Peyer's patch (tissue), 4 donors: ENCODE measurements around a stretch of chr11.

DNA sequence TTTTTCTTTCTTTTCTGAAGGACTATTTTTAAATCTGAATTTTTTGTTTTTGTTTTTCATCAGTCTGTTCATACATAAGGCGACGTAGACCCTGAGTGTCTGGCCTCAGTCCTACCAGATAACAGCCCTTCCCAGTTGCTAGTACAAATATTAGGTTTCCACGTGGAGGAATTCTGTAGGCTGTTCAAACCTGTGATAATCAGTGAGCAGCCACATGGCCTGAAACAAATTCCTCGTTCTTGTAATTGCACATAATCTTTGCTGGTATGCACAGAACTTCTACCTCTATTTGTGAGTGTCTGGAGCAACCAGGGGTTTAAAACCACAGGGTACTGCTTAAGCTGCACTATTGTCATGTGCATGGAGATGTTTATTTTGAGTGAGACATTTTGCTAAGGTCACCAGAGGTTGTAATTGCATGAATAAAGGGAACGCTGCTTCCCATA is 60.7 kb downstream of the CYB5R2 start:
- PRO-cap = no peak
- RAMPAGE, long total RNA, 4 experiments = no peak in any of the 4 experiments

- PRO-cap = no peak
- RAMPAGE, long total RNA, 4 experiments = no peak in any of the 4 experiments
These were observed 30.1 kb downstream of the CYB5R2 start for GRCh38 chr11:7643091-7643735.

DNA sequence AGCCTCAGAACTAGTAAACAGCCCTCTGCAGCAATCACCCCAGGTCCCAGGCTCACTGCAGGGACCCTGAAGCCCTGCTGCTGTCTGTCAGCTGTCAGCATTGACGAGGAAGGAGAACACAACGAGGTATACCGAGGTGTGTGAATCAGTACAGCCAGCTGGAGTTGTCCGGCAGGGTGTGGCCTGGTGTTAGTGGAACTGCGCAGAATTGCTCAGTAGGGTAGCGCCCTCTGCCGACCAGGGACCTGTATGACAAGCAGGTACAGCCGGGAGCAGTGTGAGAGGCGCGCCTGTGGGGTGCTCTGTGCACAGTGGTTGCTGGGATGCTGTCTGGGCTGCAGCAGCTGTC is 7.6 kb downstream of the CYB5R2 start:
- PRO-cap = no peak
- RAMPAGE, long total RNA, 4 experiments = no peak in any of the 4 experiments

- PRO-cap = no peak
- RAMPAGE, long total RNA, 4 experiments = no peak in any of the 4 experiments
These were observed 3.9 kb upstream of the CYB5R2 start for GRCh38 chr11:7677171-7677528.

DNA sequence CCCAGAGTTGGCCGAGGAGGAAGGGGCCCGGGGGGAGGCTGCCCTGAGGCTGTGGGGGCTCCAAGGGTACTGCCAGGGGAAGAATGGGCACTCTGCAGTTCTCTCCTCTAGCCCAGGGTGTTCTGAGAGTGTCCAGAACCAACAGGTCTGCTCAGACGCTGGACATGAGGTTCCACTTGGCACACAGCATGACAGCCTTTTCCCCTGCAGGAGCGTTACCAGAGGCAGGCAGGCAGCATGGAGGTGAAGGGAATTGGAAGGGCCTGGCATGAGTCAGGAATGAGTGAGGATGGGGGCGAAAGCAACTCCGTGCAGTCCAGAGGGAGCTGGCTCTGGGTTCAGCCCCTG is 15.0 kb upstream of the TUB start:
- PRO-cap = no peak
- RAMPAGE, long total RNA, 4 experiments = no peak in any of the 4 experiments

- PRO-cap = no peak
- RAMPAGE, long total RNA, 4 experiments = no peak in any of the 4 experiments
These were observed 480 bp downstream of the LMO1 start for GRCh38 chr11:8263224-8263571.

DNA sequence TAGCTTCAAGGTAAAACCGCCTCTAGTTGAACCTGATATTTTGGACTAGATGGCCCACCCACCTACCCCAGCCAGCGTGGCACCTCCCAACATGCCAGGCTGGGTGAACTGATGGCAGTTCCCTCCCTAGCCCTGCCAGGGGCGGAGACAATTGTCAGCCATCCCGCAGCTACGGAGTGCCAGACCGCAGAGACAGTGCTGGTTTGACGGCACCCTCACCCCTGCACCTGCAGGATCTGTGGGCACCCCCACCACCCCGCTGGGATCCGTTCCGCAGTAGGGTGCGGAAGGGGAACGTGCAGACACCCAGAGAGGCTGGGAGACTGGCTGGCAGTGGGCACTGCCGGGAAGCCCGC is 4.0 kb upstream of the LMO1 start:
- PRO-cap = no peak
- RAMPAGE, long total RNA, 4 experiments = no peak in any of the 4 experiments

- PRO-cap = no peak
- RAMPAGE, long total RNA, 4 experiments = no peak in any of the 4 experiments
These were observed 68.5 kb upstream of the LMO1 start for GRCh38 chr11:8332155-8332644.

DNA sequence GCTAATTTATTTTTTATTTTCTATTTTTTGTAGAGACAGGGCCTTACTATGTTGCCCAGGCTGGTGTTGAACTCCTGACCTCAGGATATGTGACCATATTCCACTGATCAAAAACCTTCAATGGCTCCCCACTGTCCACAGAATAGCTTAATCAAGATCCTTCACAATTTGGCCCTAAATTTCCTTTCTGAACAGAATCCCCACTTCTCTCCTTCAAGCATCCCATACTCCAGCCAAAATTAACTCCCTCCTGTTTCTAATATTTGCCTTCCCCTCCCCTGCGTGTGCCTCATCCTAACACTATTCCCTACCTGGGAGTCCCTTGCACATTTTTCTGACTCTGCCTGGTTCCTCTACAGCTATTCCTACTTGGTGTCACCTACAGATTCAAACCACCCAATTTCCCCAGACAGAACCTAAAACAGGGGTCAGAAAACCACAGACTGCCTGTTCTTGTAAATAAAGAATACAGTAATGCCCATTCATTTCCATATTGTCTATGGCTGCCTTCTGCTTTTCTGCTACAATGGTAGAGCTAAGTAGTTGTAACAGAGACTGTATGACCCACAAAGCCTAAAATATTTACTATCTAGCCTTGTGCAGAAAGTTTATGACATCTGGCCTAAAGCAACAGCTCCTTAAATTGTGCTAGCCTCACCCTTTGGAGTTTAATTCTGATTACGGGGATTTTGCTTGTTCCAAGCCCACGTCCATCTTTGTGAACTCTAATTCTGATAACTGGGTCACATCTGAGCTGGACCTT is 22.3 kb downstream of the TRIM66 start:
- PRO-cap = no peak
- RAMPAGE, long total RNA, 4 experiments = no peak in any of the 4 experiments

GRCh38 chr11:8671126-8671613 is 11.3 kb downstream of the TRIM66 start:
- PRO-cap = no peak
- RAMPAGE, long total RNA, 4 experiments = no peak in any of the 4 experiments

GRCh38 chr11:8671614-8672109 is 10.8 kb downstream of the TRIM66 start:
- PRO-cap = no peak
- RAMPAGE, long total RNA, 4 experiments = no peak in any of the 4 experiments

GRCh38 chr11:8732400-8732608 is 49.7 kb downstream of the RPL27A start:
- PRO-cap = no peak
- RAMPAGE, long total RNA, 4 experiments = no peak in any of the 4 experiments

DNA sequence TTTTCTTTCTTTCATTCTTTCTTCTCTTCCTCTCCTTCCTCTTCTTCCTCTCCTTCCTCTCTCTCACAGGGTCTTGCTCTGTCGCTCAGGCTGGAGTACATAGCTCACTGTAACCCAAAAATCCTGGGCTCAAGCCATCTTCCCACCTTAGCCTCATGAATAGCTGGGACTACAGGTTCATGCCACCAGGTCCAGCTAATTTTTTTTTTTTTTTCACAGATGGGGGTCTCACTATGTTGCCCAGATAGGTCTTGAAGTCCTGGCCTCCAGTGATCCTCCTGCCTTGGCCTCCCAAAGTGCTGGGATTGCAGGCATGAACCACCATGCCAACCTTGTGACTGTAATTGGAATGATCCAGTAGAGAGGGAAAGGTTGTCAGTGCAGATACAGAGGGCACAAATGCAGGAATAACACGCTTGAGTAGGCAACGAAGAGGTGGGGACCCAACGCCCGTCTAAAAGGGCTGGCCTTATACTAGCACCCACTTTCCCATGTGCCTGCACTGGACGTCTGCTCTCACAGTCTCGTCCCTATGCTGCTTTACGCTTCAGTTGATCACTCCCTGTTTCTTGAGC is 55.2 kb downstream of the RPL27A start:
- PRO-cap = no peak
- RAMPAGE, long total RNA, 4 experiments = start-site peak on the minus strand in 1 of 4 experiments, centred at position 155 of the sequence, 19 reads per replicate

DNA sequence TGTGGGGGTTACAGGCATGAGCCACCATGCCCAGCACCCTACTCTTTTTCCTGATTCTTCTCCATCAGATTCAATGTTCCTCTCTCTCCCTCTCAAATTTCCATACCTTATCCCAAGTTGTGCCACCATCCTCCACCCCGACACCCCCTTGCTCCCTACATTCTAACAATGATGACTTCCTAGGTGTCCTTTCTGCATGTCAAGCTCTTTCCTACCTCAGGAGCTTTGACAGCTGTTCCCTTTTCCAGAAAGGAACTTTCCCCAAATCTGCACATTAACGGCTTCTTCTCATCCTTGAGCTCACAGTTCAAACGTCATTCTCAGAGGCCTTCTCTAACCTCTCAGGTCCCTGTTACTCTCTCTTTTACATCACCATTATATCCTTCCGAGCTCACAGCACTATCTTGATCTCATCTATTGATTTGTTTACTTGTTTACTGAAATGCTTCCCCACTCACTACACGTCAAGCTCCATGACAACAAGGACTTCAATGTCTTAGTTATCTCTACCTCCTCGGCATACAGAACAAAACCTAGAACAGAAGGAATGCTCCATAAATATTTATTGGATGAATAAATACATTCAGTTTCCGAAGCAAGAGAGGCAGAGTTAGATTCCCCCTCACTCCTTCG is 12.6 kb downstream of the DENND2B start:
- PRO-cap = no peak
- RAMPAGE, long total RNA, 4 experiments = no peak in any of the 4 experiments

GRCh38 chr11:8813958-8814817 is 3.7 kb upstream of the DENND2B start:
- PRO-cap = unidirectional peak, minus-strand start at chr11:8814455
- RAMPAGE, long total RNA, 4 experiments = no peak in any of the 4 experiments

GRCh38 chr11:8826866-8827690 is 16.6 kb upstream of the DENND2B start:
- PRO-cap = no peak
- RAMPAGE, long total RNA, 4 experiments = no peak in any of the 4 experiments

DNA sequence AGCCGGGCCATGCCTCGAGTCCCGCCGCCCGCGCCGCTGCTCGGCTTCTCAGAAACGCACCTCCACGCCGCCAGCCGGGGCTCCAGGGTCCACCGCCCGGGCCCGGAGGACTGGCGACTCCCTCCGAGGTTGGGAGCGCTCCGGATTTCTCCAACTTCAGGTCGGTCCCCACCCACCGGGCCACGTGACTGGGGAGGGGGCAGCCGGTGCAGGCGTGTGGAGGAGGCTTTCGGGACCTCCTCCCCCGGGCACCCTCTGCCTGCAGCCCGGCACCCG is 521 bp upstream of the NRIP3 start:
- PRO-cap = no peak
- RAMPAGE, long total RNA, 4 experiments = no peak in any of the 4 experiments

DNA sequence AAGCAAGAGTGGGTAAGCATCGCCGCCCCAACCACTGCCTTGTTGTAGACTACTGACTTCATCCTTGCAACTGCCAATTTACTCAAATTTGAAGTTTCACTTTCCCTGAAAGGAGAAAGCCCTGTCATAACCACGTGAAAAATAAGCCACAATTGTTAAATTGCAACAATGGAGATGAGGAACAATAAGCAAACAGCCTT is 30.6 kb downstream of the SCUBE2 start:
- PRO-cap = no peak
- RAMPAGE, long total RNA, 4 experiments = no peak in any of the 4 experiments

DNA sequence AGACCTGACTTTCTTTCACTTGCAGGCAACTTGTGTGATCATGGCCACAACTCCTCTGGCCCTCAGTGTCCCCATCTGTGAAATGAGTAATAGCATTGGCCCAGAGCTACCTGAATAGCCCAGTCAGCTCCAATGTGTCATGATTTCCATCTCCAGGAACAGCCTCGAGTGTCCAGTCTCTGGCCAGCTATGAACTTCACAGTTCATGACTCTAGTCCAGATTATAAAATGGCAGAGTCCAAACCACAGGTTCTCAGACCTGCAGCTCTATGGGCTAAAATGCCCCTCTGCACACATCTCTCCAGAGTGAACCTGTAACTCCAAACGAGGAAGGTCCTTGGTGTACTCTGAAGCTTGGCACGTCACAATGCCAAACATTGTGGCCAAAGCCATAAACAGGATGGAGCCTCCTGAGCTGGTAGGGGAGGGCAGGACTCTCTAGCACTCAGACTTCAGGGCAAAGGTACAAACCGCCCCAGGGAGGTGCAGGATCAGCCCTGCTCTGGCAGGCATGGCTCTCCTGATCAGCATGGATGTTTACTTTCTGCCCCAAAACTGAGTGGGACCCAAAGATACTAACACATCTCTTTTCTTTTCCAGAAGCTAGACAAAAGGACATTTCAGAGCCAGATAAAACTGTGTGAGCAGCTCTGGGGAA is 2.4 kb downstream of the SCUBE2 start:
- PRO-cap = bidirectional peak, plus-strand start at position 468 of the sequence, minus-strand start at position 308 of the sequence
- RAMPAGE, long total RNA, 4 experiments = no peak in any of the 4 experiments

- PRO-cap = no peak
- RAMPAGE, long total RNA, 4 experiments = no peak in any of the 4 experiments
These were observed 79.4 kb downstream of the DENND5A start for GRCh38 chr11:9185668-9186276.